A172 (cell line): ENCODE data around the genes RLBP1 and PLIN1.

GRCh38 chr15:85780643-85781047 lies 14.1 kb downstream of the KLHL25 start:
- RAMPAGE, long total RNA, result no peak

DNA sequence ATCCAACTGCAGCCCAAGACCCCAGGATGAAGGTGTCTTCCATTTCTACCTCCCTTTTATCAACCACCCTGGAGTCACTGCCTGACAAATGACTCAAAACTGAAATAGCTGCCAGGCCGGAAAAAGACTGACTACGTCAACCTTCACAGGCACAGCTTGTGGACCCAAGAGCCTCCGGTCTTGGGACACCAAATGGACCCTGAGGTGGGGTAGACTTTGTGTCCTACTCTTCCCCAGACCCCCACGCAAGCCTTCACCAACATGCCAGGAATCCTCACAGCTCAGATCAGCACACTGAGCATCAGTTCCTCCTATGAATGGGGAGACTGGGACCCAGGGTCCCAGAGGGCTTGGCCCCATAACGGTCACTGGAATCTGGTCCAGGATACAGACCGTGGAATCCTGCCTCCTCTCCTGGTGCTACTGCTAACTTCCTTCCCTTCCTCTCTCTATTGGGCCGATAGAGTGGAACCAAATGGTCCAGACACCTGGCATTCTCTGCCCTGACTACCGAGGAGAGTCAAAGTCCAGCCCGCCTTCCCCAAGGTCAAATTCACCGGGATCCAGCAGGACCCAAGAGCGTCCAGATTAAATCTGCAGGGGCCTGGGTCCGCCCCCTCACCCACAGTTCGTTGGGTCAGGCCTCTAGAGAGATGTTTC lies 1.3 kb downstream of the KLHL25 start:
- RAMPAGE, long total RNA, result no peak

DNA sequence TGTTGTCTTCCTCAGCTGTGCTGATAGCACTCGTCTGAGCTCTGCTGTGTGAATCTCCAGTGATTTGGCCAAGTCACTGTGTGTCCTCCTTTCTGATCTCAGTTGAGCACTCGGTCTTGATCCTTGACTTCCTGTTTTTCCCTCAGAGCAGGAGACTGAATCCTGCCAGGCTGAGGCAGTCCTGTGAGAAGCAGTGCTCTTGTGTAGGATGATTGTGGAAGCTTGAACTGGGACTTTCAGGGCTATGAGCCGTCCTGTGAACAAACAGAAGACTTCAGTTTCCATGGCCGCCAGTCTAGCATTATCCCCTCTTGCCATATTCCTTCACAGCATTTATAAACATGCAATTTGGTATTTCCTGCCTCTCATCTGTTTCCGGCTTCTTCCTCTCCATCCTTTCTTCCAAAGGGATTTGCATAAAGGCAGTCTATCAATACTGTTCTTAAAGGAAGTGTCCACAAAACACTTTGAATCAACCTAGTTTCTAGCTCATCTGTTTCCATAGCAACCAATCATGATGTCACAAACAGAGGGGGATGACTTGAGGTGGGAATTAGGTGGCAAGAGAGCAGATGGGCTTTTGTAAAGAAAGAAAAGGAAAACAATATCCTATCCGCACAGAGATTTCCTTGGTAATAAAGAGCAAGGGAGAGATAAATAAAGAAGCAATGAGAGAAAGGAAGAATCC lies 237.2 kb downstream of the AGBL1 start:
- RAMPAGE, long total RNA, result no peak

- RAMPAGE, long total RNA, result no peak
These were observed 555.6 kb downstream of the AGBL1 start for GRCh38 chr15:86635352-86635618.

DNA sequence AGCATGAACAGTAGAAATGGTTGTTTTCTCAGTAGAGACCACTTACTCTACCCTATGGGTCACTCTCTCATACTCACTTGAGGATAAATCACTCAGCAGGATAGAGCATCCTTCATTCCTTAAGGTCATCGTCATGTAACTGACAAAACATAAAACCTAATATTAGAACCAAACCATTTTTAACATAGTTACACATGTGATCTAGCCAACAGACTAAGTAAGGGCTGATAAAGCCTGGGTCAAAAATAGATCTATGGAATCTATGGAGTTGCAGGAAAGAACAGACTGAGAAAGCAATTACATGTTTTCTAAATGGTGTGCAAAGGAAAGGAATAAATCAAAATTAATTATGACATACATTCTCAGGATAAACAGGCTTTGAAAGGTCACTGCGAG lies 769.0 kb downstream of the NTRK3 start:
- RAMPAGE, long total RNA, result no peak

DNA sequence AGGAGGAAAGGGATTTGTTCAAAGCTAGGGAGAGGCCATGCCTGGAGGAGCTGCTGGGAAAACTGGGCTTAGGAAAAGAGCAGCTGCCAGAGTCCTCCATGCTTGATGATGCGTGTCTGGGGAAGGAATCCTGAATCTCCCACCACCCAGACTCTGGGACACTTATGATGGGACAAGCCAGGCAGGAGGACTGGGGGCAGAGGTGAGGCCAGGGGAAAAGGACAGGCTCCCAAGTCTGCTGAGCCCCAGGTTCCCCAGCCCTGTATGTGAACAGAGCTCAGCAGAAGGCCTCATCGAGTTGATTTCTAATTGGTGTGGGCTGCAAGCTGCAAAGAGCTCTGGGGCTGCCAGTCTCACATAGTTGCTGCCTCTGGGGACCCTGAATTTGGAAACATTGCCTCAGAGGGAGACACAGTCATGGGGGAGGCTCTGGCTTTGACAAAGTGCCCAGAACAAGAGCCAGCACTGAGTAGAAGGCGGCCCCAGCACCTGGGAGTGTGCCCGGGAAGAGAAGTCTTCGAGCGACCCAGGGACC lies 7.5 kb downstream of the NTRK3 start:
- RAMPAGE, long total RNA, result no peak

DNA sequence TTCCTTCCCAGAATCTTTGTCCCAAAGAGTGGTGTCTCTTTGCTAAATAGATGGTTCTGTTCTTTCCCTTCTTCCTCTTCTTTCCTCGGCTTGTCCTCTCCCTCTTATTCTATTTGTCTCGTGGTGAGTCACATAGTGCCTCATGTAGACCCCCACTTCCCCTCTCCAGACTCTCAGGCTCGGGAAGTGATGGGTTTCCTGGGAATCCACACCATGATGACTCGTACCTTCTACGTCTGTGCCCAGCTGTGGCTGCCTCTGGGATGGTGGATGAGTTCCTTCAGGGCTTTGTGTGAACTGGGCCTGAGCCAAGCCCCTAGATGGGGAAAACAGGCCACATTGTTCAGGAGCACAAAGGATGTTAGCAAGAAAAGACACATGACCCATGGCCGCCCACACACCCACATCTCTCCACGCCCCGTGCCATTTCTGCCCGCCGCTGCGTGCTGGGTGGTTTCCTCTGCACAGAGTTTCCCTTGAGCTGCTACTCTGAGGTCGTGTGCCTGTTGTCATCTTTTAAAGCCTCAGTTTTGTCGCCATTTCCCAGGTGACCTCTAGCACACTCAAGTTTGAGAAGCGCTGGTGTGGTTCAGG lies 10.5 kb downstream of the ISG20 start:
- RAMPAGE, long total RNA, result no peak

DNA sequence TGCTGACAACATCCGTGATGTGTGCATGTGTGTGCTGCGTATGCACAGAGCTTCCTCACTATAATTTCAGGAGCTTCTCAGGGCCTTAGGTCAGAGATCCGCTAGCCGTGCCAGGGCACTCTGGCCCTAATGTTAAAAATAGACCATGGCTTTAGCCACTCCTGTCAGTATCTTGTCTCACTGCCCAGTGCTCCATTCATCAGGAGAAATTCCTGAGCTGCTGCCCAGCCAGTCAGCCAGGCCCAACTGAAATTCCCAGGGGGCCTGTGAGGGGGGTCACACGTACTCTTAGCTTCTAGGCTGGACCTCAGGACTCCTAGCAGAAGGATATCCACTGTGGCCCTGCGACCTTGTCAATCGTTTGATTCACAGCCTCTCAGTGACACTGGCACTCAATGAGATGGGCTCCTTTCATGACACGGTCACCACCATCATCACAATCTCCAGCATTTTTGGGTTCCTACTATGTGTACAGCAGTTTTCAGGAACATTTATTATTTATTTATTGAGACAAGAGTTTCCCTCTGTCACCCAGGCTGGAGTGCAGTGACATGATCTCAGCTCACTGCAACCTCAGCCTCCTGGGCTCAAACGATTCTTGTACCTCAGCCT lies 69.9 kb upstream of the ABHD2 start:
- RAMPAGE, long total RNA, result no peak

GRCh38 chr15:89101770-89102524 lies 13.7 kb downstream of the ABHD2 start:
- RAMPAGE, long total RNA, result no peak

DNA sequence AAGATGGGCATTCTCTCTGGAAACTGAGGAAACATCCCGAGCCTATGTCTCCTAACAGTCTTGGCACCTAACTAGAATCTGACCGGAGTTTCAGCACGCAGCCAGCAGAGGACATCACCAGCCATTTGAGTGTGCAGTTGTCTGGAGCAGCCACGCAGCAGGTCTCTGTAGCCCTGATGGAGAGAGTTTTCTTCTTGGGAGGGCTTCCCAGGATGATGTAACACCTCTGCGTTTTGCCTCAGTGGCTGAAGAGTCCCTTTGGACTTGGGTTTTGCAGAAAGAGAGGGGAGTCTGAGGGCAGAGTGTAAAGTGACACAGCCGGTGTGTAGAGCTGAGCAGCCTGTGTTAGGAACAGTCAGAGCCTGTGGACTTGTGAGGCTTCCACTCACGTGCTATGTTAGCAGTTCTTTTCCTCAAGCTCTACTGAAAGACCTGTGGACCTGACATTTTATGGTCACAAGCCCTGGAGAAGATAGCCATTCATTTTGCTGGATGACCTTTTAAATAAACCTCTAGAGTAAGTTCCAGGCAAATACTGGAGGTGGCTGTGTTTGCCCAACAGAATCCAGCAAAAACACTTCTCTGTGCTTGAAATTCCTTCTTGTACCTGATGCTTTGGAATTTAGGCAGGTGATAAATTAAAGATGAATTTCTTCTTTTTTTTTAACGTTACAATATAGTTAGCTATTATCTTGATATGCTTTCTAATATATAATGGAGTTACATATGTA lies 51.7 kb downstream of the ABHD2 start:
- RAMPAGE, long total RNA, result no peak

DNA sequence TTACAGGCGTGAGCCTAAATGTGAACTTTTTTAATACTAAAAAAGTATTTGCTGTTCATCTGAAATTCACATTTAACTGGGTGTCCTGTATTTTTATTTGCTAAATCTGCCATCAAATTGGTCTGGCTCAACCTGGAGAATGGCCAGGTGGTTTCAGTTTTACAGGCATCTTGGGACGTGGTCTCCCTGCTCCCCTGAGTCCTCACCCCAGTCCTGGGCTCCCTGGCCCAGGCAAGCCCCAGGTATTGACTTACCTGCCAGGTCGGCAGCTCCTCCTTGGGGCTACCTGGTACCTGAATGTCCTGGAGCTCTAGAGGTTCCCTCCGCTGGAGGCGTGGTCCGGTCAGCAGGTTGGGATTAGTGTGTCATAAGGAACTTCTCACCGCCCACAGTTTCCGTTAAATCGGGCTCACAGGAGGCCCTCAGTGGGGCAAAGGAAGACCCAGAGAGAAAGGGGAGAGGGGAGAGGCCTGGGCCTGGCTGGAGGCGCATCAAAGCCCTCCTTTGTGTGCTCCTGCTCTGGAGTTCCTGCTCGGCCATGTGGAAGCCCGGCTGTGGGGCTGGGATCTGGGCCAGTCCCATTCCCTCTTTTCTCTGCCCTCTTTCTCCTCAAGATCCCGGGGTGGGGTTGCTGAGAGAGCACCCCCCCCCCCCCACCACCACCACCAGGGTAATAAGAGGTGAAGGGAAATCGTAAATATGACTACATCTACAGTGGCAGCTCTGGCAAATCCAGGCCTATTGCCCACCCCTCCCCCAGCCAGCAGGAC lies at the start of gene RLBP1:
RLBP1 (minus strand) TSS at position 299 of the 770 bp plus-strand sequence.
- RAMPAGE, long total RNA, result no peak

DNA sequence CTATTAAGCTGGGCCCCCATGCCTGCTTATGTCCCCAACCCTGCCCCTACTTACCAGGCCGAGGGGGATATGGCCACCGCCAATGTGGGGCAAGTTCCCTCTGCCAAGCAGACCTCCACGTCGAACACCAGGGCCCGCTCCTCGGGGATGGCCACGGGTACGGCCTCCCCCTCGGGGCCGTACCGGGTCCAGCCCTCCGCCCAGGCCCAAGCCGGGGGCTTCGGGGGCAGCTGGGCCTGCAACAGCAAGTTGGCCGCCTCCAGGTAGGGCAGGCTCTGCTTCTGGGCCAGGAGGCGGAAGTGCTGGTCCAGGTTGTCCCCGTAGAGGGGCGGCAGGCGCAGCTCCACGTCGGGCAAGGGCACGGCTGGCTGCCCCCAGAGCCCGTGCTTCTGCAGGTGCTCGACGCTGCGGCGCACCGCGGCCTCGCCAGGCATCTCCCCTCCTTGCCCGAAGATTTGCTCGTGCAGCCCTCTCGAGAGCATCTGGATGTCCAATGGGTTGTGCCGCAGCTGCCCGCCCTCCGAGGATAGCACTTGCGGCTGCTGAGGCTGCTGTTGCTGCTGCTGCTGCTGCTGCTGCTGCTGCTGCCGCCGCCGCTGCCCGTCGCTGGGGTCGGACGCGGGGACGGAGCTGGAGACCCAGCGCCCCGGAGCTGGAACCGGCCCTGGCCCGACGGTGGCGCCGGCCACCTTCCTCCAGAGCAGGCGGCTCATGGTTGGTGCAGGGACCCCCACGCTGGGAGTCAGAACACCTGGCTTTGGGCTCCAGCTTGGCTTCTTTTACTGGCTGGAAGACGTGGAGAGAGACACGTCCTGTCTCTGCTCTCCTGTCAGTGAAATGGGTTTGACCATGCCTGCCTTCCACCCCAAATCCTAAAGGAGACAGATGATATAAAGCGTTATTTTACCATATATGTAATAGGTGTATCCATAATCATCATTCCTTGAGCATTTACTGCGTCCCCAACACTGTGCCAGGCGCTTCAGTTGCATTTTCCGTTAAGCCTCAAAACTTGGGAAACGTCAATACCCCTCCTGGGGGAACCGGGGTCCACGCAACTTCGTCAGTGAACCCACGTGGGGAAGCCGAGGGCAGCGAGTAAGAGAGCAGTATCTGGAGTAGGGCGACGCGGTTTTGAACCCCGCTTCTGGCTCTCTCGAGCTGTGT lies 1.2 kb downstream of the POLG start:
- RAMPAGE, long total RNA, result no peak

GRCh38 chr15:89399863-89400492 lies 65.4 kb upstream of the POLG start:
- RAMPAGE, long total RNA, result no peak

GRCh38 chr15:89575788-89576743 lies 797 bp downstream of the TICRR start:
- RAMPAGE, long total RNA, result no peak

DNA sequence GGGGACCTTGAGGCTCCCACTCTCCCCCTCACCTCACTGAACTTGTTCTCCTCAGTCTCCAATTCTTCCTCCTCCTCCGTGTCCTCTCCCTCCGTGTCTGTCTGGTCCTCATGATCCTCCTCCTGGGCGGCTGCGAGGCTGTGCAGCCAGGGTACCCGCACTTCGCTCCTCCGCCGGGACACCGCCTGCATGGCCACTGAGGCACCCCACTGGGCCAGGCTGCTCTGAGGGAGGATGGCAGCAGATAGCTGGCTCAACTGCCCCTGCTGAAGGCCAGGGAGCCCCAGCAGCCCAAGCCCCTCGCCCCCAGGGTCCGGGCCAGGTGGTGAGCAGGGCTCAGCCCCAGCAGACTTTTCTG lies 11.6 kb downstream of the PLIN1 start:
- RAMPAGE, long total RNA, result no peak

- RAMPAGE, long total RNA, result no peak
These were observed at the start of gene PLIN1 for GRCh38 chr15:89679040-89679796. Gene PLIN1, minus strand, starts transcription at chr15:89679367.

DNA sequence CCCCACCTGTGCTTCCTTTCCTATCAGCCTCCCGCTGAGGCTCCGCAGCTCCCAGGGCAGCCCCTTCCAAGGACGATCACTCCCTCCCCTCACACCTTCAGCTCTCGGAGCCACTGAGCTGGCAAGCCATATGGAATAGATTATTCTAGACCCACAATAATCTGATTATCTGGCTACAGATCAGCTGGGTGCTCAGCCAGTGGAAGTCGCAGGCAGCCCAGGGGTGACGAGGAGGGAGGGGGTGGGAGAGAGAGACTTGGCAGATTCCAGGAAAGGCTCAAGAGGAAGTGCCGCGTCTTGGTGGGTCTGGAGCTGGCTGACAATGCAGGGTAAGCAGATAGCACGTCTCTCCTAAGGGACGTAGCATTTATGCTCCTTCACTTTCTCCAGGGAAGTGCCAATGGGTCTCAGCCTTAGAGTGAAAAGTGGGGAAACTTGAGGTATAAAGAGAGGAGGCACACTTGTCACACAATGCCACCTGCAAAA lies 9.3 kb upstream of the MESP1 start:
- RAMPAGE, long total RNA, result no peak

- RAMPAGE, long total RNA, result no peak
These were observed 17.2 kb downstream of the ANPEP start for GRCh38 chr15:89797152-89798079.

GRCh38 chr15:89828194-89829171 lies 13.8 kb upstream of the ANPEP start:
- RAMPAGE, long total RNA, result no peak

DNA sequence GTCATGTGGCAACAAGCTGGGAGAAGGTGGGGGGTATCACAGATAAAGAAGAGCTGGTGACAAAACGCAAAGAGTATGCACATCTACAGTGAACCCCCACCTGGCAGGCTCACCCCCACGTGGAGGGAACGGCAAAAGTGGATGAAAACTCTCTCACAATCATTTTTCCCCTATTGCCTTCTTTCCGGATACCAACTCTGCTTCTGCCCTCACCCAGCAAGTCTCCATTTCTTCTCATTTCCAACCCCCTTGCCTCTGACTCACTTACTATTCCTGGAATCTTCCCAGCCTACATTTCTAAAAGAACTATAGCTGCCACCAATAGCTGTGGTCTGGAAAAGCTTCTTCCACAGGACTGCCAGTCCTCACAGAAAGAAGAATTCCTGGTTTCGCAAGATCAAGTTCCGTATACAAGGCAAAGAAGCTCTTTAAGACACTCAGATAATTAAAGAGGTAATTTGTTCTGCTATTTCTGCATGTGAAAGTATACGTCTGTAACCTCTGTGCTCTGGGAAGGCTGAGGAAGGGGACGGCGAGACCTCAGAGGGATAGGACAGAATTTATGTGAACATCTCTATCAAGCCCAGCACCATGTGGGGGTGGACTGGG lies 21.9 kb upstream of the ANPEP start:
- RAMPAGE, long total RNA, result no peak